ENCODE measurements around a stretch of chr3.

DNA sequence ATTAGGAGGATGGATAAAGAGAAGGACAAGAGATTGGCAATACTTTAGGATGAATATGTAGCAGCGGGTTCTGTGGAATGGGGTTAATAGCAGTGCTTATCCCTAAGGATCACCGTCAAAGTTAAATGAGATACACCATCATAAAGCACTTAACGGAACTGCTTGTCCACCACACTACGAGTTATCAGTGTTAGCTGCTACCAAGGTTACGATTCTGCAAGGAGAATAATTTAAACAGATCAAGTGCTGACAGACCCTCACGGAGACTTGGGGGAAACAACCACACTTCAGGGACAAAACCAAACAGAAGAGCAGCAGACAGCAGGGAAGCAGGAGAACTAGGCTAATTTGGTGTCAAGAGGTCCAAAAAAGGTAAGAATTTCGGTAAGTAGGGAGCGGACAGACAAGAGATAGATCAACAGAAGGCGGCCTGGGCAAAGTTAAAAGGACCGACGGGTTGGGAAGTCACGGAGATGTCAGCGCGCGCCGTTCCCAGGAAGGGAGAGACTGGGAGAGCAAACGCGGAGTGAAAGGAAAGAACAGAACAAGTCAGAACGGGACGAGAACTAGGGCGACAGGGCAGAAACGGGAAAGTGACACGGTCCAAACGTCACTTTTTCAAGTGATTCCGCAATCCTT lies 786 bp downstream of the SHQ1 start:
- PRO-cap, result unidirectional peak, plus-strand start at position 525 of the sequence; unidirectional peak, plus-strand start at position 542 of the sequence

DNA sequence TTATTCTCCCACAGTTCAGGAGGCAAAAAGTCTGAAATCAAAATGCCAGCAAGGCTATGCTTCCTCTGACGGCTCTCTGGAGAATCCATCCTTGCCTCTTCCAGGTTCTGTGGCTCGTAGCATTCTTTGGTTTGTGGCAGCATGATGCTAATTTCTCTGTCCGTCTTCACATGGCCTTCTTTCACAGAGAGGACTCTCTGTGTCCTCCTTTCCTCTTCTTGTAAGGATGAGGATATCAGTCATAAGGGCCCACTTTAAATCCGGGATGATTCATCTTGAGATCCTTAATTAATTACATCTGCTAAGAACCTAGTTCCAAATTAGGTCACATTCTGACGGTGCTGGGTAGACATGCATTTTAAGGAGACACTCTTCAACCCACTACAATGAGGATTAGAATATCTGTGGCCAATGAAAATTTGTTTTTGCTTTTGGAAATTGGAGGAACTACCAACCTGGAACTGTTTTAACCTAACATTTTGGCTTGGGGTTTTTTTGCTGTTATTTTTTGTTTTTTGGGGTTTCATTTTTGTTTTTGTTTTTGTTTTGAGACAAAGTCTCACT lies 15.6 kb upstream of the GXYLT2 start:
- PRO-cap, result no peak

- PRO-cap, result no peak
Measured at GRCh38 chr3:72979478-72980137, 17.0 kb upstream of the PPP4R2 start.

GRCh38 chr3:73382638-73383667 lies 241.8 kb downstream of the PDZRN3 start:
- PRO-cap, result no peak

- PRO-cap, result no peak
Measured at GRCh38 chr3:73488181-73488740, 136.5 kb downstream of the PDZRN3 start.

- PRO-cap, result no peak
Measured at GRCh38 chr3:73511537-73511985, 113.2 kb downstream of the PDZRN3 start.

GRCh38 chr3:73516720-73517358 lies 107.9 kb downstream of the PDZRN3 start:
- PRO-cap, result no peak

GRCh38 chr3:73533937-73534641 lies 90.7 kb downstream of the PDZRN3 start:
- PRO-cap, result no peak

- PRO-cap, result no peak
Measured at GRCh38 chr3:73569385-73570017, 55.2 kb downstream of the PDZRN3 start.

DNA sequence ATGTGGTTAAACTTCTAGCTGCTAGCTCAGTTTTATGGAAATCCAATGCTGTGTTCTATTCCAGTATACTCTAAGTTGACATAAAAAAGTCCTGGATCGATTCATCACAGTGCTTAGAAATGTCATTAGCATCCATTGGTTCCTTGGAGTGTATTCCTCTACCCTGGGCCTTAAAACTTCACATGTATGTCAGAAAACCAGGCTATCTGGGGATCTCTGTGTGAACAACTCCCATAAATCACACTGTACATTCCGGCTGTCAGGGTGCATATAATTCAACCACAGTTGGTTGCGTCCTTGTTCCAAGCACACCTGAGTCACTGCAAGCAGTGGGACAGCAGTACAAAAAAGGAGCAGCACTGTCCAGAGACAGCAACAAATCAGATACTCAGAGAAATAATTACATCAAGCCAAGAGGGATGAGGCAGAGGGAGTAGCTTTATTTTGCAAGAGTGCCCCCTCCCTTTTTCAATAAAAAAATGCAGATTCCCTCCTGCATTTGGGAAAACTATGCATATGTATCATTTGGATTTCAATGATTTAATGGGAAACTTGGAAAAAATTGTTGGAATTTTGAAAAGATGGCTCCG lies 52.3 kb downstream of the PDZRN3 start:
- PRO-cap, result no peak

- PRO-cap, result no peak
Measured at GRCh38 chr3:73608062-73608492, 16.7 kb downstream of the PDZRN3 start.

DNA sequence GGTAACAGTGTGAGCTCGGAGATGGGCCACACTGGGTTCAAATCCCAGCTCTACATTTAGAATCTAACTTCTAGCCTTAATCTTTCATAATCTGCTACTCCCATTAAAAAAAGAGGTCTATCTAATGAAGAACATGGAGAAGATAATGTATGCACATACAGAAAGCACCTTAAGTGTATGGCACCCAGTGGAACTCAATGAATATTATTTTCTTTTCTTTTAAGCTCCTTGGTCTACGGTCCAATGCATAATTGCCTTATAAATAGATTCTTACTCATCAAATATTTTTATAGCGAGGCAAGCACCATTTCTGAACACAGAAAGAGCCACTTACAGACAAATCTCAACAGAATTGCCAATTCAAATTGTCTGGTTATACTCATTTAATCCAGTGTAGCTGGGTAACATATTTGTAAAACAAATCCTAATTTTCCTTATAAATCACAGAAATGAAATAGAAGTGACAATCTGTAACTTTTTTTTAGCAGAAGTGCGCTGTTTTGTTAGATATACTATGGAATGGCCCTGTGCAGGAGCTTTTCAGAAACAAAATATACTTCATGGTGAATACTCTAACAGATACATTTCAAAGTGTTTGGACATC lies 6.3 kb downstream of the PDZRN3 start:
- PRO-cap, result no peak

GRCh38 chr3:73805340-73805880 lies 180.7 kb upstream of the PDZRN3 start:
- PRO-cap, result no peak

GRCh38 chr3:75575255-75575533 lies 88.9 kb upstream of the FRG2C start:
- PRO-cap, result no peak

- PRO-cap, result no peak
Measured at GRCh38 chr3:75618505-75619038, 45.6 kb upstream of the FRG2C start.

- PRO-cap, result no peak
Measured at GRCh38 chr3:77040309-77040566, 339 bp downstream of the ROBO2 start.

DNA sequence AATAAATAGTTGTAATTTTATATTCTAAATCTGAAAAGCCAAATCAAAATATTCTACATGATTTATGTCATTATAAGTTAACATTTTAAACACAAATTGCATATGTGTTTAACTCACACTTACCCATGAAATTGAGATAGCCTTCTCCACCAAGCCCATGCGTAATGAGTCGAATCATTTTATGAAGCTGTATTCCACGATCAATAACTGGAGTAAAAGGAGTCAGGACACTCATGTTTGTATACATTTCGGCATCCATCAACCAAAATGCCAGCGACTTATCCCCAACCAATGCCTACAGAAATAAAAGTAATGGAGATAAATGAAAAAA lies 183.7 kb downstream of the GBE1 start:
- PRO-cap, result no peak

DNA sequence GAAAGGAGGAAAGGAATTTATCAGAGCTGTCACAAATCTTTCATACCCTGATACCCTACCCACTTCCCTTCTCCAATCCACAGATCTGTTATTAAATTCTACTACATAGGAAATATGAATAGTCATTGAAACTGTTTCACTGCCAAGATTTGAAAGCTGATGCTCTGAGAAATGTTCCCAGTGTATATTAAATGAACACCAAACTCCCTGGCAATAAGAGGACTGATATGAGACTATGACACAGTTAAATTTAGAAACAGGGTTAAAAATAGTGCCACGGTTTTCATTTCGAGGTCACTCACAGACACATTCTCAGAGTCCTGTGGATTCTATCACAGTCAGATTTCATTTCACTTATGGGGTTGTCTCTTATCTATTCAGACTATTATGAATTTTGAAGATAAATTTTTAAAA lies 27.2 kb upstream of the GBE1 start:
- PRO-cap, result no peak

DNA sequence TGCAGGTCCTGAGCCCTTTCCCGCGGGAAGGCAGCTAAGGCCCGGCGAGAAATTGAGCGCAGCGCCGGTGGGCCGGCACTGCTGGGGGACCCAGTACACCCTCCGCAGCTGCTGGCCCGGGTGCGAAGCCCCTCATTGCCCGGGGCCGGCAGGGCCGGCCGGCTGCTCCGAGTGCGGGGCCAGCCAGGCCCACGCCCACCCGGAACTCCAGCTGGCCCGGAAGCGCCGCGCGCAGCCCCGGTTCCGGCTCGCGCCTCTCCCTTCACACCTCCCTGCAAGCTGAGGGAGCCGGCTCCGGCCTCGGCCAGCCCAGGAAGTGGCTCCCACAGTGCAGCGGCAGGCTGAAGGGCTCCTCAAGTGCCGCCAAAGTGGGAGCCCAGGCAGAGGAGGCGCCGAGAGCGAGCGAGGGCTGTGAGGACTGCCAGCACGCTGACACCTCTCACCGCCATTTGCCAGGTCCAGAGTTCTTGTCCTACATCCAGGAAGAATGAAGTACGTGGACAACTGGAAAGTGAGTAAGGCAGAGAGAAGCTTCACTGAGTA lies 1456.4 kb upstream of the GBE1 start:
- PRO-cap, result no peak

GRCh38 chr3:84242741-84243096 lies 716.1 kb upstream of the CADM2 start:
- PRO-cap, result unidirectional peak, plus-strand start at chr3:84242815

All from mucosa of descending colon (tissue), 1 donor.